ENCODE data around the gene FOXI1.

DNA sequence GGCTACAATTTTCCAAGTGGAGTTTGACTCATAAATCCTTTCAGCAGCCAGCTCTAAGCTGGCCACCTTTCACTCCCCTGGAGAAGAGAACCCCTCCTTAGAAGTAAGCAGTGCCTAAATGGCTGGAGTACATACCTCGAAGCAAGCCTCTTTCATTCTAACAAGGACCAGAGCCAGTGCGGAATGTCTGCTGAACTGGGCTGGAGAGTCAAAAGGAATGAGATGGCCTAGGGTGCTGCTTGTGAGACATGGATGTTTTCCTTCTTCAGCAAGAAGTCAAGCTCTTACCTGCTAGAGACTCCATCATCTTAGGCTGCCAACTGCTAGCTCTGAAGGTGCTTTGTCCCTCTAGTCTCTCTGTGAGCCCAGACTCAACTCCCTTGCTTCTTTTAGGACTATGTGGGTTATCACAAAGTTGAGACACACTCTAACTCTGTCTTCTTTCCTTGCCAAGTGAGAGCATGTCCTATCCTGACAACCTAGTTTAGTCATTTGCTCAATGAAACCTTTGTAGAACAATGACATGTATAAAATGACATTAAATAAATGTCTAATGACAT, 168.5 kb downstream of the ATP10B start:
- PRO-cap = no peak

DNA sequence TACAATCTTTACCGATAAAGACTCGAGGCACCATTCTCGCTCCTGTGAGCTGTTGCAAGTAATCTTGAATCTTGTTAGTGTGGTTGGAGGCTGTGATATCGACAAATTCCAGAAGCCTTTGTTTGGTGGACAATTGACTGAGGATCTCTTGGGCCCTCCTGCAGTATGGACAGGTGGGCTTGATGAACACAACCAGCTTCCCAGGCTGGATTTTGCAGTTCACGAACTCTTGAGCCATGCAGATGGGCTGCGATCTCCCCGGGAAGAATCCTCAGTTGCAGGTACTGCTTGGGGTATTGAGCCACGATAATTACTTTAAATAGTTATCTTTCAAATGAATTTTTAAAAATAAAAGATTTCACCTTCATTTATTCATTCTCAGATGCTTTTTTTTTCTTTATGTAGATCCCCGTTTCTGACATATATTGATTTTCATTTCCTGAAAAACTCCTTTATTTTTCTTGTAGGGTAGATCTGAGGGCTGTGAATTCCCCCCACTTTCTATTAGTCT, 66.1 kb downstream of the GABRA6 start:
- PRO-cap = unidirectional peak, minus-strand start at position 271 of the sequence

DNA sequence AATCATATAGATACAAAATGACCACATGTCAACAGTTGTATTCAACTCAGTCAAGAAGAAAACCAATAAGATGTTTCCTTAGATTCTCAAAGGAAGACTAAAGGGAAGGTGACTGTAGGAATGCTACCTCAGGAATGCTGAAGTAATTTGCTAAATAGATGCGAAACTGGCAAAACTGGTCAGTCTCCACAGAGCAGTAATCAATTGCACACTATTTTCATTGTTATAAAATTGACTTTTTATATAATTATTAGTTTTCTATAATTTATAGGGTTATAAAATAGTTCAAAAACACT, 204.8 kb downstream of the GABRG2 start:
- PRO-cap = no peak

DNA sequence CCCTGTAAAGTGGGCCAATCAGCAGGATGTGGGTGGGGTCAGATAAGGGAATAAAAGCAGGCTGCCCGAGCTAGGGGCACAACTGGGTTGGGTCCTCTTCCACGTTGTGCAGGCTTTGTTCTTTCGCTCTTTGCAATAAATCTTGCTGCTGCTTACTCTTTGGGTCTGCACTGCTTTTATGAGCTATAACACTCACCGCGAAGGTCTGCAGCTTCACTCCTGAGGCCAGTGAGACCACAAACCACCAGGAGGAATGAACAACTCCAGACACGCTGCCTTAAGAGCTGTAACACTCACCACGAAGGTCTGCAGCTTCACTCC, 554.1 kb upstream of the CCNG1 start:
- PRO-cap = no peak

DNA sequence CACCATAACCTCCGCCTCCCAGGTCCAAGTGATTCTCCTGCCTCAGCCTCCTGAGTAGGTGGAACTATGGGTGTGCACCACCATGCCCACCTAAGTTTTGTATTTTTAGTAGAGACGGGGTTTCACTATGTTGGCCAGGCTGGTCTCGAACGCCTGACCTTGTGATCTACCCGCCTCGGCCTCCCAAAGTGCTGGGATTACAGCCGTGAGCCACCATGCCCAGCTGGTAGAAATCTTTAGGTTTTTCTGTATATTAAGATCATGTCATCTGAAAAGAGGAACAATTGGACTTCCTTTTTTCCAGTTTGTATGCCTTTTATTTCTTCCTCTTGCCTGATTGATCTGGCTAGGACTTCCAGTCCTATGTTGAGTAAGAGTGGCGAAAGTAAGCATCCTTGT, 40.5 kb upstream of the CCNG1 start:
- PRO-cap = no peak

DNA sequence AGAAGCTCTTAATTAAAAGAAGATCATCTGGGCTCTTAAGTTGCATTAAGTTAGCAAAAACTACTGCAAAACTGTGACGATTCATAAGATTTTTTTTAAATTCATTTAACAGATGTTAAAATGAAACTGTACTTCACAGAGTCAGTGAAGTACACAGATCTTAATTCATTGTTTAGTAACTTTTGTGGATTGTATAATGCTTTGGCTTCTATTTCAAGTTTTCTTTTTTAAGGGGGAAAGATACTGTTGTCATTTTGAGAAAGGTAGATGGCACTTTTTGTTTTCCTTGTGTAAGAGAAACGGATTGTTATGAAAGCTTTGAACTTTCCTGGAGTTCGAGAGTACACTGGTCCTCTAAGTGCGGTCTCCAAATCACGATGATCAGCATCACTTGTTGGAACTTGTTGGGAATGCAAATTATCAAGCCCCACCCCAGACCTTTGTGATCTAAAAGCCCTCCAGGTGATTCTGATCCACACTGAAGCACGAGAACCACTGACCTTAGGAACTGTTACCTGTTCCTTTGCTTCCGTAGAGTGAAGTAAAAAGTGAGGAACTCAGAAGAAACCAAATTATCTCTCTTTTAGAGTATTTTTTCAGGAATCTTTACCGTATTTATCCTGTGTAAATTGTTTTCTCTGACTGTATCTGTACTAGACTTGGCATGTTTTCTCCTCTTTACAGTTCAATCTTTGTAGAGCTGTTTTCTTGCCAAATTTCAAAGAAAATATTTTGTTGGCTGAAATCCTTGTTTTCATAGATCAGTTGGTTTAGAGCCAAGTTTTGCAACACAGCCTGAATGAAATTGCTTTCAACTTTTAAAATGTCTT, 3.9 kb downstream of the MAT2B start:
- PRO-cap = bidirectional peak, plus-strand start at position 476 of the sequence, minus-strand start at position 369 of the sequence

GRCh38 chr5:166084444-166084696, 894.5 kb upstream of the TENM2 start:
- PRO-cap = no peak

DNA sequence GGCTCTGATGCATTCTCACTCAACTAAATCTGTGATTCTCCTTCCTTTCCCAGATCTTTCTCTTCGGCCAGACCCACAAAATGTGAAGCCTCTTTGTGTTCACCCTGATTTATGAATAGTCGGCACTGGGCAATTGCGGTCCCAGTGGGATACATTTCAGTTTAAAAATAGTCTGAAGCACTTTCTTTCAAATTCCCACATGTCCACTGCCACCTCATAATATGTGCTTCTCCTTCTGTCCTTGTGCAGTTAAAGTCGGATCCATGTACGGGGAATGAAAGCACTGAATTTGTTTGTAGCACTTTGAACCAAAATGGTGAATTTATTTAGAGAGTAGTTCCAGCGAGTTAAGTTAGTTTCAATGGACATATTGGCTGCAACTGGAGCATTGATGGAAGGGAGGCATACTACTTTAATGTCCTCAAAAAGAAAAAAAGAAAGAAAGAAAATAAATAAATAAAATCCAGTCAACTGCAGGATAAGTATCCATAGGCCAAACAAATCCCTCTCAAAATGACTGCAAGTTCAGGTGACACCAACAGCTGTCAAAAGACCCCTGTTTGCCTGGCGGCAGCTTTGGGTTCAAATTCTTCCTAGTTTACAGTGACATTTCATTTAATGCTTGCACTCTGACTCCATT, 317.4 kb downstream of the TENM2 start:
- PRO-cap = no peak

DNA sequence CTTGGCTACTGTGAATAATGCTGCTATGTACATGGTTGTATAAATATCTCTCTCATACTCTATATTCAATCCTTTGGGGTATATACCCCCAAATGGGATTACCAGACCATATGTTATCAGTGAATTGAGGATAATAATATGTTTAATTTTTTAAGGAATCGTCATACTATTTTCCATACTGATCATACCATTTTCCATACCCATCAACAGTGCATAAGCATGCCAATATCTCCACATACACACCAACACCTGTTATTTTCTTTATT, 480.5 kb downstream of the TENM2 start:
- PRO-cap = no peak

GRCh38 chr5:167754768-167755387, 536.6 kb upstream of the WWC1 start:
- PRO-cap = no peak

DNA sequence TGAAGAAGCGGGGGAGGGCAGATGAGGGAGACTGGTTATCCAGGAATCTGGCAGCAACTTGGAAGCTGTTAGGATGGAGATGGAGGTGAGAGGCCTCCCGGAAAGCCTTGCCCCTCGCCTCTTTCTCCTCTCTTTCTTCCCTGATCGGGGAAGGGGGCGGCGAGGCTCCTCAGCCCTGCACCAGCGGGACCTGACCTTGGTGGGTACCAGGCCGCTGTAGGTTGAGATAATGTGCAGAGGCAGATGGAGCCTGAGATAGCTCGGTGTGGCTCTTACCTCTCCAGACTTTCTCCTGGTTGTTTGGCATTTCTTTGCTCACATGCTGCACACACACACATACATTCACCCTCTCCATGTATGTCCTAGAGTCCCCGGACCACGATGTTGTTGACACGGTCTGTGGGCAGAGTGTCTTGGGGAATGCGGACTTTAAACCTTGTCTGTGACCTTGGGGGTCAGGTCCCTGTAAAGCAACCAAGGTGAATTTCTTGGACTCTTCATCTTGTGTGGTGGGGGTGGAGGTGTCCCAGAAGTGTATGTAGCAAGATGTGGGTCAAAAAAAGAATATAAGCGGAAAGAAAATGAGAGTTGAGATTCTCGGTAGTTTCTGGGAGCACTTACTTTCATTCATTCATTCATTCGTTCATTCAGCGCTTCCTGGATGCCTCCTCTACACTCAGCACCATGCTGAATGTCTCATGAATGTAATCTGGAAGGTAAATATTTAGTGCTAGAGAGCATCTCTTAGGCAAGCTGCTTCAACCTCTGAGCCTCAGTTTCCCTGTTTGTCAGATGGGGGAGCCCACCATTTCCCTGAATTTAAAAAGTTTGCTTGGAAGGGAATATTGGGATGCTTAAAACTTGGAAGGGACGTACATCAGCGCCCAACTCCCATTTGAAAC, 1.7 kb downstream of the WWC1 start:
- PRO-cap = no peak

GRCh38 chr5:168328830-168329268, 37.4 kb downstream of the WWC1 start:
- PRO-cap = no peak

DNA sequence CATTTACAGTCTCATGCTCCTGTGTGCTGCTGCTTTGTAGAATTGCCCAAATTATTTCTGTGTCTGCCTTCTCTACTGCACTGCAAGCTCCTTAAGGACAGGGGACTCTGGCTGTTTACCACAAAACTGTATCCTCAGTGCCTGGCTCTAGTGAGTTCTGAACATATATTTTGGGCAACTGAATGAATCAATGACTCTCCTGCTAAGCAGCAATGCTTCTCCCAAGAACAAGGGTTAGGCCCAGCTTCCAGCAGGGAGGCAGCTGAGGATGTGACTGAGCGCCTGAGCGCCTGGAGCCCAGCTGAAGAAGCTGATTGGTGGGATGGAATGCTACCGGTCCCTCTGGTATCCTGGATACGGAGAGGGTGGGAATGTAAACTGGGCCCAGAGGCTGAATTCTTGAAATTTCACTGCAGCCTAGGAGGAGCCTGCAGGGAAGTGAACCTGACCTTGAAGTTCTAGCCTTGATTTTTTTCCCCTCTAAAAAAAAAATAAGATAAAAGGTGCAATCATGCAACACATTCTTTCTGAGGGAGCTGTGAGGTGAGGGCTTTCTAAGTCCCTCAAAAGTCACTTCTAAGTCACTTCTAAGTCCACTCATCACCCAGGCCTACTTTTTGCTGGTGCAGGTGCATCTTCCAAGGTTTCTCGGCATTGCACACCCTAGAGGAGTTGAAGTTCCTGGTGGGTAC, 43.3 kb downstream of the WWC1 start:
- PRO-cap = no peak

DNA sequence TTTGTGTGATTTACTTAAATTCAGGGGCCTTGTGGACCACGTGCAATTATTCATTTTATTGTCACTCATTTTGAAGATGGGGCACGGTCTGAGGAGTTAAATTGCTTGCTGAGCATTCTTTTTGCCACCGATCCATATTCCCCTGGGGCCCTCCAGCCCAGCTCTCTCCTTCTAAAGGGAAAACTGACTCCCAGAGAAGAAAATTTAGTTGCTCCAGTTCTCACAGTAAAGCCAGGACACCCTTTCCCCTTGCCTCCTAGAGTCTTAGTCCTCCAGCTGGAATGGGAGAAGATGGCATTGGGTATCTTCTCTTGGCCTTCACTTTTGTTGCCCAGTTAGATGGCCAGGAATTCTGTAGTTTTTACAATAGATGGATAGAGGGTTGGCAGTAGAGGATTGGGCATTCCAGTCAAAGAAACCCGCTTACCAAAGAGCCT, 1.1 kb upstream of the PANK3 start:
- PRO-cap = no peak

GRCh38 chr5:169013779-169014332, 287.1 kb downstream of the SLIT3 start:
- PRO-cap = no peak

DNA sequence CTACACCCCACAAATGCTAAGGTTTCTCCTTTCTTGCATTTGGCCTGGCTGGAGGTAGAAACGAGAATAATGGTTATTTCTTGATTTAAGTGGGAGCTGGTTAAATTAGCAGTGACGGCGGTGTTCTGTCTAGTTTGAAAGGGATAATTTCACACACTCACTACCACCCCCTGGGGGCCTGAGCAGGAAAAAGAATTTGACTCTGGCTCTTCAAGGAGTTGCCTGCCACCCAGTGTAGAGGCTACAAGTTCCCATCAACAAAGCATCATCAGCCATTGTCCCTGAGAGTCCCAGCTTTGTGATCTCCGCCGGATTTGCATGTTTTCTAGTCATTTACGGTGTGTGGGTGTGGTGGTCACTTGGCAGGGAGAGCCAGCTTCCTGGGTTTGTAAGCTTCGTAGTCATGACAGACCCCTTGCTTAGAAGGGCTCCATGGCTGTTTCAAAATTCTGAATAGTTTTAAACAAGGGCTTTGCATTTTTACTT, 379 bp upstream of the INSYN2B start:
- PRO-cap = no peak

GRCh38 chr5:170018760-170019439, 38.6 kb upstream of the INSYN2B start:
- PRO-cap = no peak

GRCh38 chr5:170105616-170106125, at the start of gene FOXI1:
TSS of gene FOXI1 (plus strand) at chr5:170105897.
- PRO-cap = no peak

DNA sequence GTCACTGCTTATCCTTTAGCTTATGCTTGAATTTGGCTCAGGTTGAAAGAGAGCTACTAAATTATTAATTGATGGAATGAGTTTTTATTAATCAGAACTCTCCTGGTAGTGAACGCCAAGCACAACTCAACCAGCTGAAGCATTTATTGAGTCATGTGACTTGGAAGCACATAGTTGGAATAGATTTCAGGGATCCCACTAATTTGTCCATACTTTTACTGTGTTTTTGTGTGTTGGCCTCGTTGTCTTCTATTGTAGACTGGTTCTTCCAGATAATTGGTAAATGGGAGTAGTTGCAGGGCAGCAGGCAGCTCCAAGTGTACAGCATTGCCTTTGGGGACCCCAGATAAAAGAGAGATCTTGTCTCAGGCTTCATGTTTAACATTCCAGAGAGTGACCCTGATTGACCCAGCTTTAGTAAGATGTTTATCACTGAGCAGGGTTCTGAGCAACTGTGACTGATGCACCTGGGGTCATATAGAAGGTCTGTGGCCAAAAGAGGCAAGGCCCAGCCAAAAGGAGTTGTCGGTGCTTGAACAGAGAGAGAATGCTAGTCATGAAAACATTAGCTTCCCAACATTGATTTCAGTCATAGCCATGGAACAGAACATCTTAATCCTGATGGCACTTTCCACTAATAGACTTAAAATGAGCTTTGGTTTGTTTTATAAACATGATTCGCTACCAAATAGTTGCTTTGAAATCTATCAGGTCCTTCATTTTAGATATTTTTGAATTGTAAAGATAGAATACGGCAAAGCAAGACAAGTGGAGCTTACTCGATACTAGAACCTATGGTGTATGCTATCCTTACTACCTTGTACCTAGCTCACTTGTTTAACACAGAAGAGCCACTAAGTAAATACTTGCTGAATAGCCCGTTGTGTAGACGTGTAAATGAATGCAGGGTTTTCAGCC, 13.8 kb downstream of the C5orf58 start:
- PRO-cap = no peak

DNA sequence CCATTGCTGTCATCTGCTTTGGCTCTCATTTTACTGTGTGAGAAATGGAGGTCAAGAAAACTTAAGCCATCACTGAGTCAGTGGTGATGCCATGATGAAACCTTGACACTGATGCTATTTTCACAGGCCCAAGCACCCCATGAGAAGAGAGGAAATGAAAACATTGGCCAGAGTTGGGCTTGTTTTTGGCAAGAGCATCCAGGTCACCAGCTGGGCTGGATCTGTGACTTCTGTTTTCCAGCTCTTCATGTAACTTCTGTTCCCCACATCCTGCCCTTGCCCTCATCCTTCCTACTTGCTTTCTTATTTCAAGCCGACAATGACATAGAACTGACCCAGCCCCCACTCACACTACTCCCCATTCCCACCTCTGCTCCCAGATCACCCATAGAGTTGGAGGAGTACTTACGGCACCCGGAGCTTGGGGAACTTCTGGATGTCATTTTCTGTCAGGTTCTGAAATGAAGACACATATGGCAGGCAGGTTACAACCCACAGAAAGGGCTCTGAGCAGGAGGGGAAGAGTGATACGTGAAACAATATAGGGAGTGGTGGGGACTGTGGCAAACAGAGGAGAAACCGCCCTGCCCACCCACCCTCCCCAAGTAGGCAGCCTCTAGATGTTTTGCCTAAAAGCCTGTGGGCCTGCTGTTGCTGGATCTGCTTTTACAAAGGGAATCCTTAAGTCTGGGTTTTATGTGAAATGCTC, 9.9 kb downstream of the LCP2 start:
- PRO-cap = no peak

All from paraaortic lymph node (tissue), 1 donor.